Cardiac muscle cell (in vitro differentiated cells and primary cell): Measurements from ENCODE around the genes MMP25 and IL32.

- RAMPAGE, long total RNA = no peak
- RRBS = 2% methylated on average over 52 of the region's 119 CpGs
Observed at GRCh38 chr16:2473283-2474572, 1.2 kb upstream of the TBC1D24 start.

GRCh38 chr16:2482627-2483189 is 7.8 kb downstream of the TBC1D24 start:
- RAMPAGE, long total RNA = no peak
- RRBS = 70% methylated on average over 1 of the region's 15 CpGs

DNA sequence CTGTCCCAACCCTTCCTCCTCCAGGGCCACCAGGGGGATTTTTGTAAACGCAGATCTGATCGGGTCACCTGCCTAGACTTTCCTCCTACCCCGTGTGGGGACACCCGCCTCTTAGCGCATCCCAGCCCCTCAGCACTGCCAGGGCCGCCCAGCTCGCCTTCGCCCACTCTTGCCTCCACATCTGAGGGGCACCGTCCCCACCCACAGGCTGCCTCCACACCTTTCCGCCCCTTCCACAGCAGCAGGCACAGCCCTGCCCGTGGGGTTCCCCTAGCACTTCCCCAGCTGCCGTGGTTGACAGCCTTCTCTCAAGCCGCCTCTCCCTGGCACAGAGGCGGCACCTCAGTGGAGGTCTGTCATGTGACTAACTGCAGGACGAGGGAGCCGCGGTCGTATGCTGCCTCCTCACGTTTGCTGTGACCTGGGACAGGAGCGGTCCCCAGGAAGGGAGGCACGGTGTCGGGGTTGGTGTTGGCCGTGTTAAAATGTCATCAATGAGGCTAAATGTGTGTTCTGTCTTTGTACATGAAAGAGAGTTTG is 12.1 kb downstream of the TBC1D24 start:
- RAMPAGE, long total RNA = no peak
- RRBS = no CpG with 5 or more reads among the region's 23 CpGs

GRCh38 chr16:2527751-2528605 is 3.2 kb downstream of the CEMP1 start:
- RAMPAGE, long total RNA = no peak
- RRBS = 92% methylated on average over 6 of the region's 52 CpGs

DNA sequence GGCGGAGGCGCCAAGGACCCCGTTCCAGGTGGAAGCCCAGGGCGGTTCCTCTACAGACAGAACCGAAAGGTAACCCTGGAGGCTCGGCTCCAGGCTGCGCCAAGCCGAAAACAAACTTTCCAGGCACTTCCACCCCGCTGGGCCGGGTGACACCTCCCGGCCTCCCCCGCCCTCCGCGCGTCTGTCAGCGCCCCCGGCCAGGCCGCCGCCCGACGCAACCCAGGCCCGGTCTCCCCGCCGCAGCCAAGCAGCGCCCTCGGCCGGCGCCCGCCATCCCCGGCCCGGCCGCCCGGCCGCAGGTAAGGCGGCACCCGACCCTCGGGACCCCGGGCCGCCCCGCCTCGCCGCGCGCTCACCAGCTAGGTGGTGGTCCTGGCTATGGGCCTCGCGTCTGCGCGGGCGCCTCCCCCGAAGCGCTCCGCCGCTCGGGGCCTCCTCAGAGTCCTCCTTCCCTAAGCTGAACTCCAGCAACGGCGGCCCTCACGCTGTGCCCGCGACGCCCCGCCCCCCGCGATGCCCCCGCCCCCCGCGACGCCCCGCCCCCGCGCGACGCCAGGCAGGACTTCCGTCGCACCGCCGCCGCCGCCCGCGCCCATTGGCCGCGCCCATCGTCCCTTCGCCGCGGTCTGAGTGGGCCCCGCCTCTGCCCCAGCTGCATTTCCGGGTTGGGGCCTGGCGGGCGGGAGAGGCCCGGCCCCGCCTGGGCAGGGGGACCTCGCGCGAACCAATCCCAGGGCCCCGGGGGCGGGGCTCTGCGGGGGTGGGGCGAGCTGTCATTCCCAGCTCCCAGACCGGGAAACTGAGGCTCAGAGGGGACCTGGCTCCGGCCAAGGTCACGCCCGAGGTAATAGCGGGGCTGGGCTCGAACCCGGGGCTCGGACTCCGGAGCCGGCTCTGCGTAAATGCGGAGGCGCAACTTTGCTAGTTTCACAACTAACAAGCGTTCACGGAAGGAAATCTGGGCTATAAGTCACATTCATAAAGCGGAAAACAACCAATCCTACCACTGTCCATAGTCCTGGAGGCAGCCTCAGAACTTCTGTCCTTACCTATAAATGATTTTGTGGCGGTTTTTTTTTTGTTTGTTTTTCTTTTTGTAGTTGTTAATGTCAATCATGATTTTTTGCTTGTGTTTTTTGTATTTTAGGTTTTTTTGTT is 9.0 kb upstream of the KCTD5 start:
- RAMPAGE, long total RNA = start-site peak on the minus strand centred at position 477 of the sequence, 89 bp wide, 826 and 262 reads in 2 replicates
- RRBS = 5% methylated on average over 19 of the region's 116 CpGs

- RAMPAGE, long total RNA = no peak
- RRBS = 2% methylated on average over 33 of the region's 97 CpGs
Observed at GRCh38 chr16:2720909-2722061, 1.3 kb upstream of the PRSS27 start.

DNA sequence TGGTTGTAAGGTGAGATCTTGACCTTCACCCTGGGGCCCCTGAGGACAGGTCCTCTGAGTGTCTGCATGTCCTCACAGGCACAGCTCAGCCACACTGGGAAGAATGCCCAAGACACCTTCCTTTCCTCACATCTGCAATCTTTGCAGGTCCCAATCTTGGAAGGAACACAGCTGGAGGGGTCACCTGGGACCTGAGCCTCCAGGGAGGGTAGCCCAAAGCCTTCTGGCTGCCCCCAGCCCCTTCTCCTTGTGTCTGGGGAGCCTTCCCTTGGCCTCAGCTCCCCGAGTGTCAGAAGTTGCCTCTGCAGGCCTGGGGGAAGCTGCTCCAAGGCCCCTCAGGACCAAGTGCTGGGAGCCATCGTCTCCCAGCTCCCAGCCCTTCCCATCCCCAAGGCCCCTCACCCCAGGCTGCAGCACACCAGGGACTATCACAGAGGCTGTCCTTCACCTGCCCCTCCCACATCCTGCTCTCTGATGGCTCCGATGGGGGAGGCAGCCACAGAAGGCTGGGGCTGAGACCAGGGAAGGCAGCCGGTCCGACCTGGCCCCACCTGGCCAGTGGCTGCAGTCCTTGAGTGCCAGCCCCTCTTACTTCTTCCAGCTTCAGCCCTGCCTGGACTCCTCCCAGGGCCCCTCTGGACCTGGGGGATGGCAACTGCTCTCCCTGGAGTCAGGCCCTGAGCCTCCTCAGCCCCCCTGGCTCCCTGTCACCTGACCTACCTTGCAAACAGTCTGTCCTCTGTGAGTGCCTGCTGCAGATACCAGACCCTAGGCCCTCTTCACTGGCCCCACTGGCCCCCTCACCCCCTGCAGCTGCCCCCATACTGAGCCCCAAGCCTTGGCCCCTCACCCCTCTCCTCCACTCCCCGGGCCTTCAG is 12.9 kb upstream of the SRRM2 start:
- RAMPAGE, long total RNA = no peak
- RRBS = no CpG with 5 or more reads among the region's 6 CpGs

GRCh38 chr16:2762337-2762812 is 9.9 kb downstream of the SRRM2 start:
- RAMPAGE, long total RNA = no peak
- RRBS = 100% methylated on average over 2 of the region's 25 CpGs

DNA sequence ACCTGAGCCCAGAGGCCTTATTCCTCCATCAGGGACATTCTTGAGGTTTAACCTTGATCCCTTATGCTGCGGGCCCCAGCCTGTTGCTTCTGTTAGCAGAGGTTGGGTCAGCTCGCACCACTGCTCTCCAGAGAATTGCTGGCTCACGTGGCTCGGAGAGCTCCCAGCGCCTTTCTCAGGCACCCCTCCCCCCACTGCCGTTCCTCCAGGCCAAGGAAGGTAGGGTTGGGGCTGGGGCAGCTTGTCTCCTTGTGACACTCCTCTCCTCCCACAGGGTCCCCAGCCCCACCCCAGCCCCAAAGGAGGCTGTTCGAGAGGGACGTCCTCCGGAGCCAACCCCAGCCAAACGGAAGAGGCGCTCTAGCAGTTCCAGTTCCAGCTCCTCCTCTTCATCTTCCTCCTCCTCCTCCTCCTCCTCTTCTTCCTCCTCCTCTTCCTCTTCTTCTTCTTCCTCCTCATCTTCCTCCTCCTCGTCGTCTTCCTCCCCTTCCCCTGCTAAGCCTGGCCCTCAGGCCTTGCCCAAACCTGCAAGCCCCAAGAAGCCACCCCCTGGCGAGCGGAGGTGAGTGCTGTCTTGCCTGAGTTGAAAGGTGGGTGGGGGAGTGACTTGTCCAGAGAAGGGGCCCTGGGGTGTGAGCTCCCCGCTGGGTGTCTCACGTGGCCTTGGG is 8.2 kb downstream of the ELOB start:
- RAMPAGE, long total RNA = no peak
- RRBS = no CpG with 5 or more reads among the region's 17 CpGs

DNA sequence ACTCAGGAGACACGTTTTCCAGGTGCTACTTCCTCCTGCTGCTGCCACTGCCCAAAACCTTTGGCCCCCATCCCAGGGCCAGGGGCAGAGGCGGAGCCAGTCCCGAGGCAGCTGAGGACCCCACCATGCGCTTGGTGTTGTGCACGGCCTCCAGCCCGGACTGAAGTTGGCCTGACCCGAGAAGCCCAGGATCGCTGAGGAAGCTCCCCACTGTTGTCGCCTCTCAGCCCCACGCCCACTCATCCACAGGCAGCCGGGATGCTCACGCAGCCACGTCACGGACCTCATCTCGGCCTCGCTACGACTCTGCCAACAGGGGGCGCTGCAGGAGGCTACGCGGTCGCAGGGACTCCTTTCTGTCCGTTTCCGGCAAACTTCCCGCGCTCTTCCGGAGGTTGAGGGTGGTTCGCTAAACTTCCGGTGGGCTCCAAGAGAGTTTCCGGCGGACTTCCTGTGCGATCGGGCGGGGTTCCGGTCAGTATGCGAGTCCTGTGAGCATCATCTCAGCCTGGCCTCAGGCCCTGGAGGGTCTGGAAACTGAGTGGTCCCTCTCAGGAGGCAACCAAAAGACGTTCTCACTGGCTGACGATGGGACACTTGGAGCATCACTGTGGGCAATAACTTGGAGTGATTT is 12.3 kb downstream of the ZG16B start:
- RAMPAGE, long total RNA = no peak
- RRBS = 30% methylated on average over 7 of the region's 37 CpGs

DNA sequence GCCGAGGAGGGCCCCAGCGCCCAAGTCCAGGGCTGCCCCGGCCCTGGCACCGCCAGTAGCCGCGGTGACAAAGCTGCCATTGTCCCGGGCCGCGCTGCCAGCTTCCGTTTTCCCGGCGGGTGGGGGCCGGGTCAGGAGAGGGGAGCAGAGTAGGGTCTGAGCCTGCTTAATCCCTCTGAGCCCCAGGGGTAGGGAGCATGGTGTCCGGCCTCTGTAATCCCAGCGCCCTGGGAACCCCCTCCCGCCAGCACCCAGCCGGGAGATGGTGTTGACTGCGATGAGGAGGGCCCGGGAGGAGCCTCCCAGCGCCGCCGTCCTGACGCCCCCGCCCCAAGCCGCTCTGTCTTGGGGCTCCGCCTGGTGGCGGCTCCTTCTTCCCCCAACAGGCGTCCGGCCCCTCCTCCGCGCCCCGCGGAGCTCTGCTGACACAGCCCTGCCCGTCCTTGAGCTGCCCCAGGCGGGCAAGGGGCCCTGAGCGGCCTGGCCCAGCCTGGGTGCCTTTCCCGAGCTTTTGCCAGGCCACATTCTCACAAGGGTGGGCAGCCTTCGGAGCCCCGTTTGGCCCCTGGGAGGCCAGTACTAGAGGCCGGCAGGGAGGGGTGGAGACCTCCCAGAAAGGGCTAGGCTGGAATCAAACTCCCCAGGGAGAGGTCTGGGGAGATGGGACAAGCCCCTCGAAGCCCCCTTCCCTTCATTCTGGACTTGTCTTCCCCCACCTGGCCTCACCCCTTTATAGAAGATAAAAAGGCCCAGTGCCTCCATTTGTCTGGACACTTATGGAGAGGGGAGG is 959 bp downstream of the PAQR4 start:
- RAMPAGE, long total RNA = no peak
- RRBS = 3% methylated on average over 20 of the region's 41 CpGs

GRCh38 chr16:2990945-2991298 is 10.7 kb upstream of the PKMYT1 start:
- RAMPAGE, long total RNA = no peak
- RRBS = no CpG with 5 or more reads among the region's 10 CpGs

DNA sequence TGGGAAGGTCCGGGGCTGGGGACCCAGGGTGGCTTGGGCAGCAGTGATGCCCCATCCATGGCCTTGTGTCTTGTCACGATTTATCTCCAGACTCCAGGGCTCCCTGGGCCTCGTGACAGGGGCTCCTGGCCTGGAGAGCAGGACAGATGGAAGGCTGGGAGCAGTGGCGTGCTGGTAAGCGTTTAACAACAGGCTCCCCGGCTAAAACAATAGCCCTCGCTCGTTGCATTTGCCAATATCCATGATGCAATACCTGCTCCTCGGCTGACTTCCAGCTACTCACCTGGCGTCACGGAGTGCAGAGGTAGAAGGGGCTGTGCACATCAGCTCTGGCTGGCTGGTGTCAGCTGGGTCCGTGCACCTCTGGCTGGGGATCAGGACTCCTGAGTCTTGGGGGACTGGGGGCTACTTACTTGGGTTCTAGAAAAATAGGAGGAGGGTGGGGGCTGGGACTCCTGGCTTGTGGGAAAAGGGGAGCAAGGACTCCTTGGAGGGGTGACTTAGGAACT is 1.5 kb upstream of the BICDL2 start:
- RAMPAGE, long total RNA = no peak
- RRBS = no CpG with 5 or more reads among the region's 12 CpGs

DNA sequence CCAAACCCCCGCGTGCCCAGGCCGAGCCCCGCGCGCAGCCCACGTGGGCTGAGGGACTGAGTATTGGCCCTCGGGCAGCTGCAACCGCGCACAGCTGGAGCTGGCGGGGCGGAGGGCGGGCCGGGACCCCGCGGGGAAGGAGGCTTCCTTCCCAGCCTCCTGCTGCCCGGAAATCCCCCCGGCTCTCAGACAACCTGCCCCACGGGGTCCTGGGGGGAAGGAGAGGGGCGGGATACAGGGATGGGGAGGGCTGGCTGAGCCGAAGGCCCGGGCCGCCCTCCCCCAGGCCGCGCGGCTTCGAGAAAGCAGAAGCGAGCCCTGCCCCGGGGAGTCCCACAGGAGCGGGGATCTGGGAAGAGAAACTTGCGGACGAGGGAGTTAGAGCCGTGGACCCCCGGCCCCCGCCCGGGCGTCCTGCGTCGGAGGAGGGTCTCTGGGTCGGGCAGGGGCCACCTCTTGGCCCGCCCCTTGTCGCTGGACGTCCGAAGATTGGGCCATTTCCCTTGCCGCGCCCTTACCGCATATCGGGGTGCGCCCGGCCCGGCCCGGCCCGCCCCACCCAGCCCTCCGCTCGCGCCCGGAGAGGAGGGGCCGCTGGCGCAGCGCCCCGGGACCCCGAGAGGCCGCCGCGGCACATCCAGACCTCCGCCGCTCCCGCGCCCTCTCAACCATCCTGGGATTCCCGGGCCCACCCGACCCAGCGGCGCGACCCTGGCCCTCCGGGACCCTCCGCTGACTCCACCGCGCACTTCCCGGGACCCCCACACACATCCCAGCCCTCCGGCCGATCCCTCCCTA is at the start of gene MMP25:
Gene MMP25, plus strand, starts transcription at position 558 of the 798 bp plus-strand sequence.
- RAMPAGE, long total RNA = no peak
- RRBS = 3% methylated on average over 34 of the region's 81 CpGs

DNA sequence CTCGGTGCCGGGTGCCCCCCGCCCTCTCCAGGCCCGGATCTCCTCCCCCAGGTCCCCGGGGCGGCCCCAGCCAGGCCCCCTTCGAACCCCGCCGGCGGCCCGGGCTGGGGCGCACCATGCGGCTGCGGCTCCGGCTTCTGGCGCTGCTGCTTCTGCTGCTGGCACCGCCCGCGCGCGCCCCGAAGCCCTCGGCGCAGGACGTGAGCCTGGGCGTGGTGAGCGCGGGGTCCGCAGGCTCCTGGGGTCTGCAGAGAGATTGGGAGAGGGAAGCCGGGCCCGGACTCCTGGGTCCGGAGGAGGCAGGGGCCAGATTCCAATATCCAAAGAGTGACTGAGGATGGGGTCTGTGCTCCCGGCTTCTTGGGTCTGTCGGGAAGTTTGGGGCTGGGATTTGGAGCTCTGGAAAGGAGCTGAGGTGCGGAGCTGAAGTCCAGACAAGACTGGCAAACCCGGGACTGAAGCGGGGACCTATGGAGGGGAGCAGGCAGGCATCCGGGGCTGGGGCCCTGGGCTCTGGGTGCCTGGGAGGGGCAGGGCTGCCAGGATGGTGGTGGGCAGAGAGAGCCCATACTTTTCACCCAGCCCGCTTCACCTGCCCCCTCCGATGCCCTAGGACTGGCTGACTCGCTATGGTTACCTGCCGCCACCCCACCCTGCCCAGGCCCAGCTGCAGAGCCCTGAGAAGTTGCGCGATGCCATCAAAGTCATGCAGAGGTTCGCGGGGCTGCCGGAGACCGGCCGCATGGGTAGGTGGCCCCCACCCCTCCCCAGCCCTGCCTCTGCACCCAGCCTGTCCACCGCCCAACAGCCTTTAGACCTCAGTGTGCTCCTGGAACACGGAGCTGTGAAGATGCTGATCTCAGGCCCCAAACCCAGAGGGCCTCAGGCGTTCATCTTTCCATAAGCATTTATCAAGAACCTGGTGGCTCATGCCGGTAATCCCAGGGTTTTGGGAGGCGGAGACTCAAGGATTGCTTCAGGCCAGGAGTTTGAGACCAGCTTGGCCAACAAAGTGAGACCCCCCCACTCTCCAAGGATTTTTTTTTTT is 765 bp downstream of the MMP25 start:
- RAMPAGE, long total RNA = no peak
- RRBS = 5% methylated on average over 10 of the region's 54 CpGs

- RAMPAGE, long total RNA = no peak
- RRBS = 13% methylated on average over 6 of the region's 29 CpGs
Observed at GRCh38 chr16:3065128-3066132, at the start of gene IL32. Gene IL32 (plus strand): TSS chr16:3065640.

- RAMPAGE, long total RNA = no peak
- RRBS = 96% methylated on average over 14 of the region's 41 CpGs
Observed at GRCh38 chr16:3119195-3119712, 6.9 kb downstream of the ZNF205 start.

DNA sequence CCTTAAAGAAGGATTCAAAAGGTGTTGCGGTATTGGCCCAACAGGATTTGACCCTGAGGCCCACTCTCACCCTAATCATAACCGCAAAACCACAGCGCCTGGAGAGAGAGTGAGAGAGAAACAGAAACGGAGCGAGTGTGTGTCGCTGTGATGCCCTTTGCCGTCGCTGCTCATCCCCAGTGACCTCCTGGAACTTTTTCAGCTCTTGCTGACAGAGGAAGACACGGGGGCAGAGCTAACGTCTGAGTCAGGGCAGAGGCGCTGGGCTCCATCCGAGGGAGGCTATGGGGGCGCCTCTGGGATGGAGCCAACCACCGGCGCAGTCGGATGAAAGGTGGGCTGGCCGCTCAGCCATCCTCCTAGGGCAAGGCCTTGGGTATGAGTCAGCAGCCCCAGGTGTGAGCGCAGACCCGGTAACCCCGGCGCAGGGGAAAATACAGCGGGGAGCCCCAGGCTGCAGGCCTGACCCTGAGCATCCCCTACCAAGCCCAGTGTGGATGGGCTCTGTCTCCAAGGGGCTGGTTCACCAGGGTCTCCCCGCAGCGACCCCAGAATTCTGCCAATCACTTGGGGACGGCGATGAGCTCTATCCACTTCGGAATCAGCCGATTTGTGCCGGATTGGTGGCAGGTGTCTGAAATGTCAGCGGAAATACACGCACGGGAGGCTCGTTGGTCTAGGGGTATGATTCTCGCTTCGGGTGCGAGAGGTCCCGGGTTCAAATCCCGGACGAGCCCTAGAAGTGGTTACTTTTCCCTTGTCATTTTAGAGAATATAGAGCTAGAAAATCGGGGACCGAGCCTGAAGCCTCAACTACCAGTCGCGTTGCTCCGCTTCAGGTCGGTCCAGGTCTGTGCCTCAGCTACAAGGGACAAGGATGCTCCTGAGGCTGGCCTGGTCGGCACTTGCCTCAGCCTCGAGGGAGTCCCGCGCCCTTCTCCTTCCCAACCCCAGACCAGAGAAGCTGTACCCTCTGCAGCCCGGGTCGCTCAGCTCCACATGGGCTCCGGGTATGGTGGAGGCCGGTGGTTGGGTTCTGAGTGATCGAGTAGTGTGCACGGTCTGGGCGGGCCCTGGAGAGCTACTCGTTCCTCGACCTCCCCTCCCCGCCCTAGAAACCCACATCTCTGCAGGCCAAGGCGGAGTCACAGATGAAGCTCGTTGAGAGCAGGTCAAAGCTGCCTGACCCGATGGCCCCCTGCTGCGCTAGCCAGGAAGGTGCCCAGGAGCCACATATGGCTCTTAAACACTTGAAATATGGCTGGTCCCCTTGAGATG is 37.0 kb downstream of the ZNF213 start:
- RAMPAGE, long total RNA = no peak
- RRBS = 4% methylated on average over 8 of the region's 63 CpGs

GRCh38 chr16:3234585-3234919 is 406 bp downstream of the ZNF200 start:
- RAMPAGE, long total RNA = no peak
- RRBS = 3% methylated on average over 9 of the region's 21 CpGs

- RAMPAGE, long total RNA = no peak
- RRBS = no CpG with 5 or more reads among the region's 25 CpGs
Observed at GRCh38 chr16:3282148-3282696, 1.1 kb upstream of the ZNF263 start.